Endothelial cell of umbilical vein (primary cell): ENCODE measurements around a stretch of chr2.

DNA sequence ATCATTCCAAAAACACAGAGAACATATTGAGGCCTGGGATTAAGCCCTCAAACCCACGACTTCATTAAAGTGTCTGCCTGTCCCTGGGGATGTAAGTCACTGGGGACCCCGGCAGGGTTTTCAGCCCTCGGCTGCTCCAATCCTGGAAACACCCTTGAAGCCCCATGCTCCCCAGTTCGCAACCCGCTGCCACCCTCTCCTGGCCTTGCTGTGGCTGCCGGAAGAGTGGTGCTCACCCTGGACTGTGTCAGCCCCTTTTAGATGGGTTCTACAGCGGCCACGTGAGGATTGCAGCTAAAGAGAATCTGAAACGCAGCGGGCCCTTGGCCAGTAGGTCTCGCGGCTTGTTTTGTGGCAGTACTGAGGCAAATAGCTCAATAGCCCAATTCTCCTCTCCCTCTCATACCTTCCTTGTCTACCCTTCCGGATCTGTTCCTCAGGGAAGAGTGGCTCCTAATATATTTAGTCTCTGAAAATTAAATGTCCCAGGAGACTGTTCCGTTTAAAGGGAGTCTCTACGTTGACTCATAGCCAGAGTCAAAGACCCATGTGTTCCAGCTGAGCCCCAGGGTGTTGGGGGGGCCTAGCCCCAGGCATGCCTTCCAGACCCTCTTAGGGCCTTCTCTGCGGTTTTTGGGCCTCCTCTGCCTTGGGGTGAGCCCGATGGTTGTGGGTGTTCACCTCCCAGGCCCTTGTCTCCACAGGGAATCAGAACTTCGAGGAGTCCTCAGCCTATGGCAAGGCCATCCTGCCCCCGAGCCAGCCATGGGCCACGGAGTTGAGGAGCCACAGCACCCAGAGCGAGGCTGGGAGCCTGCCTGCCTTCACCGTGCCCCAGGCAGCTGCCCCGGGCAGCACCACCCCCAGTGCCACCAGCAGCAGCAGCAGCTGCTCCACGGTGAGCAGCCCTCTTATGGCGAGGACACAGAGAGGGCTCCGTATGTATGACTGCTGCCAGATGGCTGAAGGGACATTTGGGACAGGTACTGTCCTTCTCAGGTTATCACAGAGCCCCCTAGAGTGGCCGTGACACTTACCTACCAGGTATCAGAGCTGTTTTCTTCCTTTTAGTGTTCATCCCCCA lies 80.3 kb downstream of the EPAS1 start:
- PRO-cap, result no peak
CAGE:
- cytosol, long polyA minus RNA, result no peak
- cytosol, long polyA plus RNA, result no peak
- long polyA plus RNA, result no peak
- nucleus, long polyA minus RNA, result no peak
- nucleus, long polyA plus RNA, result no peak

GRCh38 chr2:46386274-46387020 lies 89.2 kb downstream of the EPAS1 start:
- PRO-cap, result no peak
CAGE:
- cytosol, long polyA minus RNA, result start-site peak on the plus strand at chr2:46386302-46386670, 146 reads
- cytosol, long polyA plus RNA, result start-site peak on the plus strand at chr2:46386371-46386671, 208 and 448 reads in 2 replicates
- long polyA plus RNA, result no peak
- nucleus, long polyA minus RNA, result no peak
- nucleus, long polyA plus RNA, result start-site peak on the plus strand at chr2:46386402-46386540, 47 and 24 reads in 2 replicates; start-site peak on the plus strand at chr2:46386629-46386673, 123 and 120 reads in 2 replicates

GRCh38 chr2:46452541-46452749 lies 89.8 kb upstream of the RHOQ start:
- PRO-cap, result no peak
CAGE:
- cytosol, long polyA minus RNA, result no peak
- cytosol, long polyA plus RNA, result no peak
- long polyA plus RNA, result no peak
- nucleus, long polyA minus RNA, result no peak
- nucleus, long polyA plus RNA, result no peak

DNA sequence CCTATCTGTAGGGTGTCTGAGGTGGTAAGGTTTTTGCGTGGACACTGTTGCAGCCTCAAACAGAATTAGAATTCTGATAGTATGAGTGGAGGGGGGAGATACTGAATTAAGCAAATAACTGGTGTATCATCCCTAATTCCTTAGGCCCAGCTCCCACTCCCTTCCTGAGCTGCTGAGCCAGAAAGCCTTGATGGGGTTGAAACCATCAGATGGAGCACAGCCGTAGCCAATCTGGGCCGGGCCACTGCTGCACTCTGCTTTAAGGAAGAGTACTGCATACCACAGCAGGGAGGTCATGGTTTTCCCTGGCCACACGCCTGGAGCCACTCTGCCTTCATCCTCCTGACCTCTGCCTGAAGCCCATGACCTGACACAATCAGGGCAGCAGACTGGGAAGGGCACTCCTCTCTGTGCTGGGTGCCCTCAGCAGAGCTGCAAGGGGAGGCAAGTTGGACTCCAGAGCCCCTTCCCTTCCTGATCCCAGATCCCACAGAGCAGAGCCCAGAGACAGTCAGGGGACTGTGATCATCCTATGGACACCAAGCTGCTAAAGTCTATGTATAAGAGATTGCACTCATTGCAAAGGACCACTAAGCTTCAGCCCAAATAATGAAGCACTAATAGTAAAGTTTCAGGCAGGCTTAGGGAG lies 54.3 kb upstream of the RHOQ start:
- PRO-cap, result no peak
CAGE:
- cytosol, long polyA minus RNA, result no peak
- cytosol, long polyA plus RNA, result no peak
- long polyA plus RNA, result no peak
- nucleus, long polyA minus RNA, result no peak
- nucleus, long polyA plus RNA, result no peak

DNA sequence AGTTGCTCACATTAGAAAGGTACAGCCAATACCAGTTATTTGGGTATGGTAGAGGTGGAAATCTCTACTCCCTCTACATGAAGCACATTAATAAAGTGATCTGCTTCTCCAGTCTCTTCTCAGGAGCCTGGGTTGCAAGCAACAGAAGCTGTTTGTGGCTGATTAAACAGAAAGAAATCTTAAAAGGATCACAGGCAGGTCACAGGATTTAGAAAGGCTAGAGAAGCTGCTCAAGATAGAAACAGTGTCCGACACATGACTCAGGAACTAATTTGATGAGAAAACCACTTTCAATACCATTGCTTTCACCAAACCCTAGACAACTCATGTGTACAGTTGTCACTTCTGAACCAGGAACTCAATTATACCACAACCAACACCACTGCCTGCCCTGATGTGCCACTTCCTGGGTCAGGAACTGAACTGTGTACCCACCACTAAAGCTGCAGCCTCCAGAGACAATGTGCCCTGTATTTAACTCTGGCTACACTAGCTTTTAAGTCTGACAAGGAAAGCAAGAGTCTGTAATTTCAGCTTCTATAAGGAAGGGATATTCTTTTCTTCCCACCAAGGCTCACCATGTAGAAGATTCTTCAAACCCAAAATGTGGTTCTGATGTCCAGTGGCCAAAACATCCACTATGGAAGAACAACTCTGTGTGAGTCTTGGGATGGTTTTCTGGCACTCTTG lies 6.9 kb upstream of the RHOQ start:
- PRO-cap, result no peak
CAGE:
- cytosol, long polyA minus RNA, result no peak
- cytosol, long polyA plus RNA, result no peak
- long polyA plus RNA, result no peak
- nucleus, long polyA minus RNA, result no peak
- nucleus, long polyA plus RNA, result no peak

GRCh38 chr2:46538267-46538921 lies 3.9 kb upstream of the RHOQ start:
- PRO-cap, result no peak
CAGE:
- cytosol, long polyA minus RNA, result no peak
- cytosol, long polyA plus RNA, result no peak
- long polyA plus RNA, result no peak
- nucleus, long polyA minus RNA, result no peak
- nucleus, long polyA plus RNA, result no peak

GRCh38 chr2:46540371-46541032 lies 1.8 kb upstream of the RHOQ start:
- PRO-cap, result no peak
CAGE:
- cytosol, long polyA minus RNA, result no peak
- cytosol, long polyA plus RNA, result no peak
- long polyA plus RNA, result no peak
- nucleus, long polyA minus RNA, result no peak
- nucleus, long polyA plus RNA, result no peak

- PRO-cap, result no peak
CAGE:
- cytosol, long polyA minus RNA, result no peak
- cytosol, long polyA plus RNA, result no peak
- long polyA plus RNA, result no peak
- nucleus, long polyA minus RNA, result no peak
- nucleus, long polyA plus RNA, result no peak
These were observed 4.5 kb upstream of the ATP6V1E2 start for GRCh38 chr2:46546886-46547248.

GRCh38 chr2:46561476-46562155 lies 19.2 kb upstream of the ATP6V1E2 start:
- PRO-cap, result no peak
CAGE:
- cytosol, long polyA minus RNA, result no peak
- cytosol, long polyA plus RNA, result no peak
- long polyA plus RNA, result no peak
- nucleus, long polyA minus RNA, result no peak
- nucleus, long polyA plus RNA, result no peak

- PRO-cap, result no peak
CAGE:
- cytosol, long polyA minus RNA, result no peak
- cytosol, long polyA plus RNA, result no peak
- long polyA plus RNA, result no peak
- nucleus, long polyA minus RNA, result no peak
- nucleus, long polyA plus RNA, result no peak
These were observed 33.7 kb upstream of the ATP6V1E2 start for GRCh38 chr2:46575942-46576604.

DNA sequence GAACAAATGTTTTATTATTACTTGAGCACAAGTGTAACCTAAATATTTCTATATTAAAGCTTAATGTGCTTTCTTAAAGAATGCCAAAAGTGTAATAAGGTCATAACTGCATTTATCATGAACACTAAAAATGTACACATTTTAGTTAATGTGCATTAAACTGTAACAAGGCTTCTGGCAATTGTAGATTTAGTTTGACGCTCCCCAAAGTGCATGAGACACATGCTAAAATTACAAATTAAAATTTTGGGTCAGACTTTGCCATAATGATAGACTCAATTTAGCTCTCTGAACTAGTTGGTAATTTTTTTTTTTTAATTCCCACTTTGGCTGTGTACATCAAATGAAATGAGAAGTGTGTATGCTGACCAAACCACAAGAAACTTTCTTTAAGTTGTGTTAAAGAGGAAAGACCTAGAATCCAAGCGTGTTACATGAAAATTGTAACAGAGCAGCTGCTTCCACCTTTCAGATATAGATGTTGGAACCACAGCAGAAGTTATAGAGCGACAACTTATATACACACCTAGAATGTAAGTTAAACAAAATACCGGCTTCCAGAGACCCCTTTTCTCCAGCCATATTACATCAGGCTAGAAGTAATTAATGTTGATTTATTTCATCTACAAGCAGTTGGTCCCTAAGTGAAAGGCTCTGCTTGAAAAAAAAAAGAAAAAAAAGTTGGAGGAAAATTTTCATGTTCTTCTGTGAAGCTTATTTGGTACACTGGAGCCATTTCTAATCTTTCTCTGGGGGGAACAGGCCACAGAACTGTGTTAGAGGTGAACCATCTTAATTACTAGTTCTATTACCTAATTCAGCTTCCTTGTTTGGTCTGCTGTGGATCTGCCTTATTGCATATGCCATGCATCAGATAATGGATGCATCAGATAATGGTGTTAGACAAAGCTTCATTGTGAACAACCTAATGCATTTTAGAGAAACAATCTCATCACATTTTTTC lies 34.9 kb downstream of the PIGF start:
- PRO-cap, result no peak
CAGE:
- cytosol, long polyA minus RNA, result start-site peak on the plus strand centred at position 183 of the sequence, 236 bp wide, 10 reads
- cytosol, long polyA plus RNA, result no peak
- long polyA plus RNA, result no peak
- nucleus, long polyA minus RNA, result no peak
- nucleus, long polyA plus RNA, result no peak

DNA sequence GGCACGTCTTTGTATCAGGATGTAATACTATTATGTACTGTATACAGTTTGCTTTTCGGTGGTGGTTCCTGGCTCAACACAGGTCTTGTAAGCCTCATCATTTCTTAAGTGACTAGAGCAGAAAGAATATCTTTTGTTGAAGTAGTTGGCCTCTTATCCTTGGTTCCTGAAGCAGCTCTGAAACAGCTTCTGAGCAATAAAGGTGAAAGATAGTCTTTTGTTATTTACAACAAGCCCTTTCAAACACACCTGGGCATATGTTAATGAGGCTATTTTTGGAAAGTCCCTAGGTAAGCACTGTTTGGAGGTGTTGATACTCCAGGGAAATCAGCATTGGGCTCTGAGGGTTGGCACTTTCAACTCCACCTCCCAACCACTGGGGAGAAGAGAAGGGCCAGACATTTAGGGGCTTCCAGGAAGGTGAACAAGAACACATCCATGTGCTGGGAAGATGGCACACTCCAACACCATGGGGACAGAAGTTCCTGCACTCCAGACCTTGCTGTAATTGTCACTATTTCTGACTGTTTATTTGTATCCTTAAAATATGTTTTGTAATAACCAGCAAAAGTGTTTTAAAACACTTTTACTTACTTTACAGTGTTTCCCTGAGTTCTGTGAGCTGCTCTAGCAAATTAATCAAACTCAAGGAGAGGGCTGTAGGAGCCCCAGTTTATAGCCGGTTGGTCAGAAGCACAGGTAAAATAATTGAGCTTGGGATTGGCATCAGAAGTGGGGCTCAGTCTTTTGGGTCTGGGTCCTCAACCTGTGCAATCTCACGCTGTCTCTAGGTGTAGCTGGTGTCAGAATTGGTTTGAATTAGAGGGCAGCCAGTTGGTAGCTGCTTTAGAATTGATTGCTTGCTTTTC lies 5.7 kb downstream of the SOCS5 start:
- PRO-cap, result no peak
CAGE:
- cytosol, long polyA minus RNA, result no peak
- cytosol, long polyA plus RNA, result no peak
- long polyA plus RNA, result no peak
- nucleus, long polyA minus RNA, result no peak
- nucleus, long polyA plus RNA, result no peak

- PRO-cap, result no peak
CAGE:
- cytosol, long polyA minus RNA, result no peak
- cytosol, long polyA plus RNA, result no peak
- long polyA plus RNA, result no peak
- nucleus, long polyA minus RNA, result no peak
- nucleus, long polyA plus RNA, result no peak
These were observed 38.8 kb downstream of the SOCS5 start for GRCh38 chr2:46737881-46738373.

DNA sequence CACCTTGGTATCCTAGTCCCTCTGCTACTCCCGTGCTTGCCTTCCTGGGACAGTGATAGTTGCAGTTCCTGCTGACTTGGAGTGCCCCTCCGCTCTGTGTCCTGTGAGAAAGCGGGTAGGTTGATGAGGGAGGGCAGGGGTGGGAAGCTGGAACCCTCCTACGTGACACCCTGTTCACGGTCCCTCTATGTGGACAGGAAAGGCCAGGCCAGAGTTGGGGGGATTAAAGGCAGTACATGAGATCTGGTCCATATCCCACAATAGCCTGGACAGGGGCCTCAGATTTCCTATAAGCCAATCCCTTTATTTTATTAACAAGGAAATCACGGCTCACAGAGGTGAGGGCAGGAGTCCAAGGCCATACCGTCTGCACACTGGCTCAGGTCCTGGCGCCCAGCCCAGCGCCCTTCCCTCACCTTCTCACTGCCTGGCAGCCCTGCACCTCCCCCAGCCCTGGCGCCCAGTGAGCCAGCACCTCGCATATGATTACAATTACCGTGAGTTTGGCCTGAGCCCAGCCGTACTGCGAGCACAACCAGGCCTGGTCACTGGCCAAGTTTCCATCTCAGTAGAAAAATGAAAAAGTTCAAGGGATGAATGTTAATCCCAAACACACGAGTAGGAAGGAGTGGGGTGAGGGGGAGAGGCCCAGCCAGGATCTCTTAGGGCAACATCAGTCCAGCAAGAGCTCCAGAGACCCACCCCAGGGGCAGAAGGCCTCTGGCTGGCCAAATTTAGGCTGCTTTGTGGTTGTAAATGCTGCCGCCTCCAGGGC lies 68.5 kb downstream of the MCFD2 start:
- PRO-cap, result no peak
CAGE:
- cytosol, long polyA minus RNA, result no peak
- cytosol, long polyA plus RNA, result no peak
- long polyA plus RNA, result no peak
- nucleus, long polyA minus RNA, result no peak
- nucleus, long polyA plus RNA, result no peak

- PRO-cap, result no peak
CAGE:
- cytosol, long polyA minus RNA, result no peak
- cytosol, long polyA plus RNA, result no peak
- long polyA plus RNA, result no peak
- nucleus, long polyA minus RNA, result no peak
- nucleus, long polyA plus RNA, result no peak
These were observed 65.7 kb downstream of the MCFD2 start for GRCh38 chr2:46849605-46850650.

GRCh38 chr2:46854280-46854584 lies 61.4 kb downstream of the MCFD2 start:
- PRO-cap, result bidirectional peak, plus-strand start at chr2:46854420, minus-strand start at chr2:46854391
CAGE:
- cytosol, long polyA minus RNA, result no peak
- cytosol, long polyA plus RNA, result no peak
- long polyA plus RNA, result no peak
- nucleus, long polyA minus RNA, result no peak
- nucleus, long polyA plus RNA, result no peak

- PRO-cap, result no peak
CAGE:
- cytosol, long polyA minus RNA, result no peak
- cytosol, long polyA plus RNA, result no peak
- long polyA plus RNA, result no peak
- nucleus, long polyA minus RNA, result no peak
- nucleus, long polyA plus RNA, result no peak
These were observed 1.7 kb downstream of the MCFD2 start for GRCh38 chr2:46913844-46914406.

DNA sequence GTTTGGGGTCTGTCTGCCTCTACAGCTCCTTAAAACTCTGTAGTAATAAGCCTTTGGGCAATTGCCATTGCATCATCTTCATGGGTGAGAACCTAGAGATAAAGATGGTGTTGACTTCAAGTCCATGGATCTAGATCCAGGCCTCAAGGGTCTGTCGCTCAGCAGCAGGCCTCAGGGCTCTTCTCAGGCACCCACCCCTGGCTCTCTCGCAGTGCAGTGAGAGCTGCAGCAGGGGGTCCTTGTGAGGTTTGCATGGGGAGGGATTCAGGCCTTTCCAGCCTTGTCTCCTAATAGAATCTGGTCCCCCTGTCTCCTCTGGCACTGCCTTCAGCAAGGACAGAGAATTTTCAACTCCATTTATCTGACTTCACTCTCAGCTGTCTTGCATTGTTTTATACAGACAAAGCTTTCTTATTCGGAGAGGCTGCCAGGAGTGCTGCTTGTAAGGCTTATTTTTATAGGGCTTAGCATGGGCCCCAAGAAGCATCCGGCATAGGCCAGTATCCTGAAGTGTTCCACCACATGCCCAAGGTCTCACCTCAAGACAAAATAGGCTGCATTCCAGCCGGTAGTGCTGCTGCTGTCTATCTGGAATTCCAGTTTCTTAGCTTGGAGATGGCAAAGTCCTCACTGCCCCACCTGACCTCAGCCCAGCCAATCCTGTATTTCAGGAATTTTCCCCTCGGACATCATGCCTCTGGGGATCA lies 22.0 kb downstream of the TTC7A start:
- PRO-cap, result no peak
CAGE:
- cytosol, long polyA minus RNA, result no peak
- cytosol, long polyA plus RNA, result no peak
- long polyA plus RNA, result no peak
- nucleus, long polyA minus RNA, result no peak
- nucleus, long polyA plus RNA, result no peak

- PRO-cap, result no peak
CAGE:
- cytosol, long polyA minus RNA, result no peak
- cytosol, long polyA plus RNA, result no peak
- long polyA plus RNA, result no peak
- nucleus, long polyA minus RNA, result no peak
- nucleus, long polyA plus RNA, result no peak
These were observed 29.8 kb downstream of the TTC7A start for GRCh38 chr2:46970547-46971490.

- PRO-cap, result no peak
CAGE:
- cytosol, long polyA minus RNA, result no peak
- cytosol, long polyA plus RNA, result no peak
- long polyA plus RNA, result no peak
- nucleus, long polyA minus RNA, result no peak
- nucleus, long polyA plus RNA, result no peak
These were observed 56.9 kb downstream of the TTC7A start for GRCh38 chr2:46997908-46998362.